Placental pericyte (primary cell): Measurements from ENCODE around the gene CDH15.

DNA sequence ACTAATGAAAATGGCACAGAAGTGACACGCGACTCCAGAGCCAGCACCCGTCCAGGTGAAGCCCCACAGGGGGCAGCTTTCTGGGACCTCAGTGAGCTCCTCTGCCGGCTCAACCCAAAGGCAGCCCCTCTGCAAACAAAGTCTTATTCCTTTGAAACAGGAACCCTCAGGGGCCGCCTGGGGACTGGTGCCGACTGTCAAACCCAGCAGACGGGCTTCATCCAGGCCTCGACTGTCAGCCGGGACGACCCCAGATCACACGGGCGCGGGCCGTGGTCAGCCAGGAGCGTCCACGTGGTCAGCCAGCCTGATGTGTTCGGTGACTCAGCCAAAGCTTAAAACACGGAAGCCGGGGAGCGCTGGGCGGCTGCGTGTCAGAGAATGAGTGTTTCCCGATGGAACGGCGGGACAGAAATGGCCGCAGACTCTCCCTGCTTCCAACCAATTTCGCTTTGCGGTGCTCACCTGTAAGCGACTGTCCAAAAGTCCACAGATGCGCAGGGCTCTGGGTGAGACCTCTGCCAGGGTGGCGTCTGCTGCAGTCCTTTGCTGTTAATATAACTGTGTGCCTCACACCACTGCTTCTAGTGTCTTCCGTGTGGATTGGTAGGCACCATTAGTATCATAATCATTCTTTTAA, 199.9 kb downstream of the BANP start:
- CAGE, long polyA plus RNA, result no peak

DNA sequence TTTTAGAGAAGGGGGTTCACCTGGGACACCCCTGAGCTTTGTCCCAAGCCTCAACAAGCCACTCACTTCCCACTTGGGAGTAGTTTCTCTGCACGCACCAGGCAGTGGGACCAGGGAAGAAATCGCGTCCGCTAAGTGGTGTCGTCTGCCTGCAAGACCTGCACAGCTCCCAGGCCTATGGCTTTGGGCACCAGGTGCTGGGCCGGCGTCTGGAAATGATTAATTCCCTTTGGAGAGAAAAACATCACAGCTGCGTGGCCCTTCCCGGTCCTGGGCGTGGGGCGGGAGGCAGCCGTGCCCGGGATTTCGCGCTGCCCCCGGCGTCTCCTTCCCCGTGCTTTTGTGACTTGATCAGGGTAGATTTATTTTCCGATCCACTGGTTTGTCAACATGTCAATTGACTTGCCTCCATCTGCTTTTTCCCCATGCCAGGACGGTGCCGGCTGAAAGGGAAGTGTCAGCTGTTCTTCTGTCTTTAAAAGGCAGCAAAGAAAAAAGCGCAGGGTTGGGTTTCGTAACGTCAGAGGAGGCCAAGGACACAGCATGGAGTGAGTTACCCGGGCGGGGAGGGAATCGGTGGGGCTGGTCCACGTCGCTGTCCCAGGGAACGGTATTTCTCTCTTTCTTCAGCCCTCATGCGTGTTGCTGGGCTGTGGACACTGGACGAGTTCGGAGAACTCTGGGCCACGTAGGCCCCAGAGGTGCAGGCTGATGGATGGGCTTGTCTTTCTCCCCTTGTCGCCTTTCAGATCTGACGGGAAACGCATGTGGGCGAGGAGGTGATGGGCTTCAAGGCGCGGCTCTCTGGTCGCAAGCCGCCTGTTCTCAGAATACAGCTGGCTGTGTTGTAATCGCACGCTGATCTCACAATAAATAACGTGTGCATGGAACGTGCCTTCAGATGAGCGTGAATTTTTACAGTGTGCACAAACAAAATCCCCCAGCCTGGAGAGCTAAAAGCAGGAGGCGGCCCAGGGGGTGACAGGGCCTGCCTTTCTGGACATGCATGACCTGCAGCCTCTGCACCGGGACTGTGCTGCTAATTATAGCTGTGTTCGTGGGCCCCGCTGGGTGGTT, 188.1 kb upstream of the ZNF469 start:
- CAGE, long polyA plus RNA, result no peak

DNA sequence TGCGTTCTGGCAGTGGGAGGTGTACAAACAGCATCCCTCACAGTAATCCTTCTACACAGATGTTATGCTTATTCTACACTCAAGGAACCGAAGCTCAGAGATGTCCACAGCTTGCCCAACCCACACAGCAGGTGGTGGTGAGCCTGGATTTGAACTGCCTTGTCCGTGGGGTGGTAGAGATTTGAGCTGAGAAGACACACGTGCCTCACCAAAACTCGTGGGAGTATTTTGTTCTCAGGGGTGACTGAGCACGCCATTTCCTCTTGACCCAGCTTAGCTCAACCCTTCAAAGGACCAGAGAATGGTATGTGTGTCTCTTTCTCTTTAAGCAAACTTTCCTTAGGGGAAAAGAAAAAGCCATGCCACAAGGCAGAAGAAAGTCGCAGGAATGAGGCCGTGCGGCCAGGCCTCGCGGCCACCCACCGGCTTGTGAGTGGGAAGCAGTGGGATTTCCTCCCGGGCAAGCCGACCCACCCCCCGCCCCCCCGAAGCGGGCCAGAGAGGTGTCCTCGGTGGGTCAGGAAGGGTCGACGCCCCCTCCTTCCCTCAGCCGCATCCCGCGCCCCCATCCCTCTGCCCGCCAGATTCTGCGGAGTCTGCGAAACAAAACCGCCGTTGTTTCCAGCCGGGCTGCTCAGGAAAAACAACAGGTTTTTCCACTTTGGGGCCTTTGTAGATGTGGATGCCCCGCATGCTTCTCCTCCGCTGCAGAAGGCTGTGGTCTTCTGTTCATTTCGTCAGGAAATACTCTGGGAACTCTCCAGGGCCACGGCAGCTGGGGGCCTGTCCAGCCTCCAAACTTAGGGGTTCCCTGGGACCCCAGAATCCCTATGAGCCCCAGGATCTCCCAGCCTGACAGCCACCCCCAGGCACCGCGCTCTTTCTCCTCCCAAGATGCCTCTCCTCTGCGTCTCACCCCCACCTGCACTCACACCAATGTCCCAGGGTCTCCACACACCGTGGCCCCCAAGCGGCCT, 123.7 kb upstream of the ZNF469 start:
- CAGE, long polyA plus RNA, result no peak

DNA sequence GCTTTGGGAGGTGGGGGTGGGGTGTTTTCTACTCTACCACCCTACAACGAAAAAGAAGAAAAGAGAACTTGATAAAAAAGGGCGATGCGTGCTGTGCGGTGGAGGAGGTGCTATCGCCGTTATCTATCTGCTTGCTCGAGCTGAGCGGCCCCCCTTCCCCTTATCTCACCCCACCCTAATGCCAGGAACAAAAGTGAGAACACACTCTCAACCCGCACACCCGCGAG, 14.6 kb downstream of the ZFPM1 start:
- CAGE, long polyA plus RNA, result no peak

DNA sequence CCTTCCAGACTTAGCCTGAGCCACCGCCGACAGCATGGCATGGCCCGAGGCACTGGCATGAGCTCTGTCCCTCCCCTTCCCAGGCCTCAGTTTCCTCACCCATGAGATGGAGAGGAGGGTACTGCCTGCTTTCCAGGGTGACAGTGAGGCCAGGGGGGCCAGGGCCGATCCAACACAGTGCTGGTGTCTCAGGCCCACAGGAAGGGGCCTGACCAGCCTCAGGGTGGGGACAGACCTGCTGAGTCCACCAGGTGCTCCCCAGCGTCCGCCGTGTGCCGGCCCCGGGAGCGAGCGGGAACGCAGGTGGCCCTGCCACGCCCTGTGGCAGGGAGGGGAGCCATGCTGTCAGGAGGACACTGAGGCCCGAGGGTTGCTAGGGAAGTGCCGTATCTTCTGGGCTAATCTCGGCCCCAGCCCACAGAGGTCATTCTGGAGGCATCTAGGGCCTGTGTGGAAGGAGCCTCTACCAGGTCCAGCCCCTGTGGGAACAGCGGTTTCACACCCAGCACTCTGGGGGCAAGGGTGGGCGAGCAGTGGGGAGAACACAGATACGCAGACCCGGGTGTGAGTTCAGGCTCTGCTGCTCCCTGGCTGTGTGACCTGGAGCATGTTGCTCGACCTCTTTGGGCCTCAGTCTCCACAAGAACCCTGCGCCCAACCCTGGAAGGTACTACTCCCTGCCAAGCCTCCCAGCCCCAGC, 44.1 kb upstream of the ZC3H18 start:
- CAGE, long polyA plus RNA, result no peak

DNA sequence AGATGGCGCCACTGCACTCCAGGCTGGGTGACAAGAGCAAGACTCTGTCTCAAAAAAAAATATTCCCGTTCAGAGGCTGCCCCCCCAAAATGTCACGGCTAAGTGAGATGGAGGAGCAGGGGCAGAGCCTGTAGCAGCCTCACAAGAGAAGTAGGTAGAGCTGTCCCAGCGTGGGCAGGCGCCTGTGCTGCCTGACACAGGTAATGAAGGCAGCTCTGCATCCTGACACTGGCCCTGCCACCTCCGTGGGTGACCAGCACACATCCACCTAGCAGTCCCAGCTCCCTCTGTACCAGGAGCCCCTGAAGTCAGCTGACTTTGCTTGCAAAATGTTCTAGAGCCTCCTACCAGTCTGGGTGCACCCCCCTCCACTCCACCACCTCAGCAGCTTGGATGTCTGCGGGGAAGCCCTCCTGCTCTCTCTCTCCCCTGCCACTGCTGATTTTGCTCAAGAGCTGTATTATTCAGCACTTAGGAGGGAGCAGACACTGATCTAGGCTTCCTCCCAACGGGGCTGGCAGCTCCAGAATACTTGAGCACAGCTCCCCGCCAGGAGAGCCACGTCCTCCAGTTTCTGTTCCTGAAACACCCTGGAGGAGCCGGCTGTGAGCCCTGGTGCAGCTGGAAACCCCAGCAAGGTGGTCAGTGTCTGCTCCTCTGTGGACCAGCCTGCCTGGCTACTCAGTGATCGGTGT, 1.1 kb downstream of the RNF166 start:
- CAGE, long polyA plus RNA, result no peak

DNA sequence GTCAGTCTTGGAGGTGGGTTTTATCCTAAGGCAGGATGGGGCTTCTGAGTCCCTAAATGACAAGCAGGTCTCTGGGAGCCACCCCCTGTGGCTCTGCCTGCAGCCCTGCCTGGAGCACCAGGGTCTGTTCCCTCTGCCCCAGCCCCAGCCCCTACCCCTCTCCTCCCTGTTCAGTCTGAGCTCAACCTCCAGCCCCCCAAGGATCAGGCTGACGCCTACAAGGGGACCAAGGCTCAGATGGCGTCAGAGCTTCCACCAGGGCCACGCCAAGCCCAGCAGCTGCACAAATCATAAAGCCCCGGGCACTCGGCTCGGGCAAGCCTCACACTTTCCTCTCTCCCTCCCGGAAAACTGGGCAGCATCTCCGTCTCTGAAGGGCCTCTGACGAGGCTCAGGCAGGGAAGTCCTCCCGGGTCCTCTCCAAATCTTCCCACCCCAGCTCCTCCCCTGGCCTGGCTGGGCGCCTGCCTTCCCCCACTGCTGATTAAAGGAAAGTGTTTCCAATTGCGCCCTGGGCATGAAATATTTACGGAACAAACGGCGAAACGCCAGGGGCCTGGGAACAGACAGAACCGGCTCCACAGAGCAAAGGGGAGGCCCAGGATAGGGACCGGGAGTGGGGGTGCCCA, 38.6 kb downstream of the PIEZO1 start:
- CAGE, long polyA plus RNA, result no peak

GRCh38 chr16:88799033-88799561, 4.5 kb upstream of the CDT1 start:
- CAGE, long polyA plus RNA, result no peak

GRCh38 chr16:88939834-88940586, 37.0 kb downstream of the CBFA2T3 start:
- CAGE, long polyA plus RNA, result no peak

GRCh38 chr16:88940587-88941712, 36.1 kb downstream of the CBFA2T3 start:
- CAGE, long polyA plus RNA, result no peak

DNA sequence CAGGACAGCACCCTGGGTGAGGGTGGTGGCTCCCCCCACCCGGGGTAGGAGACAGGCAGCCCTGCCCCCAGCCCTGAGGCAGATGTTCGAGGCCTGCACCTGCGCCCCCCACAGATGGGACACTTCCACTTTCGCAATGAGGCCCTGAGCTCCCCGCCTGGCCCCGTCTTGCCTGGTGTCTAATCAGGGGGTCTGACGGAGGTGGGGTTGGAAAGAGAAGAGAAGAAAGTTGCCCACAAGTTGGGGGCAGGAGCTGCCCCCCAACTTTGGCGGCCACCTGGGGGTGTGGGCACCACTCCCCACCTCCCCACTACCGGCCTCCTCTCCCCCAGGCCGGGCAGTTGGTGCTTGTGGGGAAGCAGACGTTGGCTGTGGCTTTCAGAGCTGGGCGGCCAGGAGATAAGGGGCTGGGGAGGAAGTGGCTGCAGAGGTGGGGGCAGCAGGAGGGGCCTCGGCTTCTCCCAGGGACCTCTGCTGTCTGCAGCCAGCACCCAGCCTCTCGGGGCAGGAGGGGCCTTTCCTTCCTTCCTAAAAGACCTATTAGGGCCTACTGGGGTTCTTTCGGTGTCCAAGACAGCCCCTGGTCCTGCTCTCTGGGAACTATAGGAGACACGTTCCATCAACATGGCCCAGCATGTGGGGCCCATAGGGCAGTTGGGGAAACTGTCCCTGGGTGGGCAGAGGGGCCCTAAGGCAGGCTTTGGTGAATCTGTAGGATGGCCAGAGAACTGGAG, 1.9 kb upstream of the CBFA2T3 start:
- CAGE, long polyA plus RNA, result no peak

- CAGE, long polyA plus RNA, result no peak
Observed at GRCh38 chr16:89114313-89114945, 20.8 kb downstream of the ACSF3 start.

DNA sequence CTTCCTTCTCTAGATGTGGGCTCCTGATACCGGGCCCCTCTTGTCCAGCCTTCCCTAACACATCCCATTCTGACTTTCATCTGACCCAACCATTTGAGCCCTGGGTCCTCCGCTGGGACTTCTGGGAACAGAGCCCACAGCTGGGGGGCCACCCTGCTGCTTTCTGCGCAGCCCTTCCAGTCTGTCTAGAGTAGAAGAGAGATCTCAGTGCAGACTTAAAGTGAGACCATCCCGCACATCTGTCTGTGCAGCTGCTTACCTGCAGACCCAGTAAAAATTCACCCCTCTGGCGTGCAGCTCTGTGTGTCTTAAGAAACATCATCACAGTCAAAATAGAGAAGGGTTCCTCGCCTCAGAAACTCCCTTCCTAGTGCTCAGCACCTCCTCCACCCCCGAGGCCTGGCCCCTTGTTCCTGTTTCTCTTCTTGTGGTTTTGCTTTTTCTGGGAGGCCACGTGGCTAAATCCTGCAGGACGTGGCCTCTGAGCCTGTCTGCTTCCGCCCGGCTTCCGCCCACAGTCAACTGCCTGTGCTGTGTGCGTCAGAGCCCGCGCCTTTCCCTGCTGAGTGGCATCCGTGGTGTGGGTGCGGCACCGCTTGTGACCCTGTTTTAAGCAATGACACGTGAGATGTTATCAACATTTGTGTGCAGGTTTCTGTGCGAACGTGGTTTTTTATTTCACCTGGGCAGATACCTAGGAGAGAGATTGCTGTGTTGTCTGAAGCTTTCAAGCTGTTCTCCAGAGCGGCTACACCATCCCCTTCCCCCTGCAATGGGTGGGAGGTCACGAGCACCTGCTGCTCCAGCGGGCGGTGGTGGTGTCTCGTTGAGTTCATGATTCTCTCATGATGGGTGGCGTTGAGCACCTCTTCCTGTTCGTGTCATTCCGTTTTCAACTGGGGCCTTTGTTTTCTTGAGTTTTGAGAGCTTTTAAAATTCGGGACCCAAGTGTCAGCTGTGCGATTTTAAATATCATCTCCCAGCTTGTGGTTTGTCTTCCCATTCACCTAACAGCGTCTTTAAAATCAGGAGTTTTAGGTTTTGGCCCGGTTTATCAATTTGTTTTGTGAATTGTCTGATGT, 21.6 kb downstream of the ACSF3 start:
- CAGE, long polyA plus RNA, result no peak

GRCh38 chr16:89154157-89154740, 17.3 kb upstream of the CDH15 start:
- CAGE, long polyA plus RNA, result no peak

GRCh38 chr16:89155620-89156699, 15.6 kb upstream of the CDH15 start:
- CAGE, long polyA plus RNA, result no peak

DNA sequence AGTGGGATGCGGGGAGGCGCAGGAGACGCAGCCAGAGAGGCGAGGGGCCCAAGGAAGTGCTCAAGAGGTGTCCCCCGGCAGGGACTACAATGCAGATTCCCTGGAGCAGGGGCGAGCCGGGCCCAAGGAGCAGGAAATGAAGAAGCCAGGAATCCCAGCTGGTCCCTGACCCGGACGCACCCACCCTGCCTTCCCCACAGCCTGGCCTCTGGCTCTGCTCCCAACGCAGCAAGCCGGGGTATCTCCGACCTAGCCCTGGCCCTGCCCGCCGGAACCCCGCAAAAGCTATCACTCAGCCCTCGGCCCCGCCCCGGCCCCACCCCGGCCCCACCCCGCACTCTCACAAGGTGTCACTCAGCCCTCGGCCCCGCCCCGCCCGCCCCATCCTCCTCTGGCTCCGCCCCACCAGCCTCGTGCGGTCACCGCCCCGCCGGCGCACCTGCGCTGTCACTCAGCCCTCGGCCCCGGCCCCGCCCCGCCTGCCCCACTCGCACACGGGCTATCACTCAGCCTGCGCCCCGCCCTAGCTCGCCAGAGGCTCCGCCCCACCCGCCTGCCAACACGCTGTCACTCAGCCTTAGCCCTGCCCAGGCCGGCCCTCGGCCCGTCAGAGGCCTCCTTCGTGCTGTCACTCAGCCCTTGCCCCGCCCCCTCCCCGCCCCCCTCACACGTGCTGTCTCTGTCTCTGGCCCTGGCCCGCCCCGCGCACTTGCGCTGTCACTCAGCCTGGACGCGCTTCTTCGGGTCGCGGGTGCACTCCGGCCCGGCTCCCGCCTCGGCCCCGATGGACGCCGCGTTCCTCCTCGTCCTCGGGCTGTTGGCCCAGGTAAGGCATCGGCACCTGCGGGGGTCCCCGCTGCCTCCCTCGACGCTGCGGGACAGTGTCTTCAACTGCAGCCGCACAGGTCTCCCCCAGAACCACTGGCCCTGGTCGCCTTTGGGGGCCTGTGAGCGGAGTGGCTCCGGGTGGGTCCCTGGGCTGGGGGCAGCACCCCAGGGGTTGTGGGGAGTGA, at the start of gene CDH15:
Gene CDH15, plus strand, starts transcription at position 701 of the 1,013 bp plus-strand sequence.
- CAGE, long polyA plus RNA, result no peak

DNA sequence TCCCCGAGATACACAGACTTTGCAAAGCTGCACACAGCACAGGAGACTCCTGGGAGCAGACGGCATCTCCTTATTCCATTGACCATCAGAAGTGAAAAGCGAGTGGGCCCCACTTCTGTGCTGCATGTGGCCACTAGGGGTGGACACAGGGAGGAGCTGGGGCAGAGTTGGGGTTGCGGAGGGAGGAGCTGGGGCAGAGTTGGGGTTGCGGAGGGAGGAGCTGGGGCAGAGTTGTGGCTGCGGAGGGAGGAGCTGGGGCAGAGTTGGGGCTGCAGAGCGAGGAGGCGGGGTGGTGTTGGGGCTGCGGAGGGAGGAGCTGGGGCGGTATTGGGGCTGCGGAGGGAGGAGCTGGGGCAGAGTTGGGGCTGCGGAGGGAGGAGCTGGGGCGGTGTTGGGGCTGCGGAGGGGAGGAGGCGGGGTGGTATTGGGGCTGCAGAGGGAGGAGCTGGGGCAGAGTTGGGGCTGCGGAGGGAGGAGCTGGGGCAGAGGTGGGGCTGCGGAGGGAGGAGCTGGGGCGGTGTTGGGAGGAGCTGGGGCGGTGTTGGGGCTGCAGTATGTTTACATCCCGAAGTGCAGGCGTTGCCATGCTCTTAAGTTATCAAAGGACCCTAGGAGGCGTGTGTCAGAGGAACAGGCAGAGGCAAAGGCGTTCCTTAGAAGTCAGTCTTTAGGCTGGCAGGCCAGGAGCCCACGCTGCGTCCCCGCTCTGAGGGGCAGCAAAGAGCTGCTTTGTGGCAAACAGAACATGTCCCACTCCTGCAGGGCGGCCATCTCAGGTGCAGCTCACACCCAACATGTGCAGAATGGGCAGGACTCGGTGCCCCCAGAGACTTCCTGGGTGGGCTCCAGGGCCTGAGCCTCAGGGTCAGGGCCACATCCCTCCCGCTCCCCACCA, 76.0 kb downstream of the ZNF778 start:
- CAGE, long polyA plus RNA, result no peak

- CAGE, long polyA plus RNA, result no peak
Observed at GRCh38 chr16:89297680-89298086, 80.2 kb downstream of the ZNF778 start.

- CAGE, long polyA plus RNA, result no peak
Observed at GRCh38 chr16:89350670-89351459, 133.4 kb downstream of the ZNF778 start.

DNA sequence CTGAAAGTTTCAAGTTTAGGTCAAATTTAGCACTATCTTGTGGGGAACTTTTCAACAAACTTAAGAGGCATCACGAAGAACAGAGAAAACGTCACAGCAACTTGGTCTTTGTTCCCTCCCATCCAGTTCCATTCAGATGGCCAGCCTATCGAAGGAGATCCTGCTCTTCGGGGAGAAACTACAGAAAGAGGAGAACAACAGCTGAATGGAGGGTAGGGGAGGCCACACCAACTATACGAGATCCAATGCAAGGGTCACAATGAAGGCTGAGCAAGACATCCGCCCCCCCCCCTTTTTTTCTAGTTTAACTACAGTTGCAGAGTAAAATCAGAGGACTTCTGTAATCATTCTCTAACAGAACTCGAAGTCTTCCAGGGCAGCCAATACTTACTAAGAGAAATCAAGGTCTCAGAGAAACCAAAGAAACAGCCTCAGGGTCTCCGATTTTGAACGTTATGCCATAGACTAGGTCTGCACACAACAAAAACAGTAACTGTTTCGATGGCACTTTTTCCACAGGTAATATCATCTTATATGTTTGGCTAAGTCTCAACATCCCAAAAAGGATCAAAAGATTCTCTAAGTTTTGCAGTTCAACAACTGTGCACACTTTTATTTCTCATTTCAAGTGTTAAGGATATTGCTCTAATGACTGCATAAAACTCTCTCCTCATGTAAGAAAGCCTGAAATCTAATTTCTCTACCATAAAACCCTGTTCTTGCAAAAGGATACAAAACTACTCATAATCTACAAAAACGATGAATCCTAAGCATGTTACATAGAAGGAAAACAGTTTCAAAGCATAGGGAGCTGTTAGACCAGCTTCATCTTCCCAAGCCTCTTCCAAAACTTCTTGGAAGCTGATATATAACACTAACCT, 2.0 kb downstream of the ANKRD11 start:
- CAGE, long polyA plus RNA, result no peak